ENCODE measurements around a stretch of chr10.

- PRO-cap, 2 experiments, result no peak in any of the 2 experiments
Measured at GRCh38 chr10:30984456-30985253, 47.0 kb downstream of the ZNF438 start.

- PRO-cap, 2 experiments, result no peak in any of the 2 experiments
Measured at GRCh38 chr10:31150177-31150701, 118.6 kb upstream of the ZNF438 start.

DNA sequence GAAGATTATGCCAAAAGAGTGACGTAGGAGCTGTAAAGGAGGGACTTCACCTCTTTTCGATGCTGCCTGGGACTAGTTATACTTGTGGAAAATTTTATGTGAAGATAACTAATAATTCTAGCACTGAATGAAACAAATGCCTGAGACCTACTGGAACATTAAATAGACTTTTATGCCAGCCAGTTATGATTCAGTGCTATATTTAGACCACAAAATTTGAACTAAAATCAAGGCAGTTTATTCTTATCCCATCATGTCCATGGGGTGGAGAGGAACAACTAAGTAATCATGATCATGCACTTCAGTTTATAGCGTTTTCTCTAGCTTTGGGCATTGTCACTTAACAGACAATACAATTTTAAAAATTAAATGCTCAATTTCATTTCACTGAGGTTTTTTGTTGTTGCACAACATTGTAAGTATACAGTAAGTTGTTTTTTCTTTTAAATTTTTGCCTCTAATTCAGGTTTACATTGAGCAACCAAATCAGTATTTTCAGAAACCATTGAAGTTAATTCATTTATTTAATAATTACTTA is 76.7 kb downstream of the ZEB1 start:
- PRO-cap, 2 experiments, result no peak in any of the 2 experiments

DNA sequence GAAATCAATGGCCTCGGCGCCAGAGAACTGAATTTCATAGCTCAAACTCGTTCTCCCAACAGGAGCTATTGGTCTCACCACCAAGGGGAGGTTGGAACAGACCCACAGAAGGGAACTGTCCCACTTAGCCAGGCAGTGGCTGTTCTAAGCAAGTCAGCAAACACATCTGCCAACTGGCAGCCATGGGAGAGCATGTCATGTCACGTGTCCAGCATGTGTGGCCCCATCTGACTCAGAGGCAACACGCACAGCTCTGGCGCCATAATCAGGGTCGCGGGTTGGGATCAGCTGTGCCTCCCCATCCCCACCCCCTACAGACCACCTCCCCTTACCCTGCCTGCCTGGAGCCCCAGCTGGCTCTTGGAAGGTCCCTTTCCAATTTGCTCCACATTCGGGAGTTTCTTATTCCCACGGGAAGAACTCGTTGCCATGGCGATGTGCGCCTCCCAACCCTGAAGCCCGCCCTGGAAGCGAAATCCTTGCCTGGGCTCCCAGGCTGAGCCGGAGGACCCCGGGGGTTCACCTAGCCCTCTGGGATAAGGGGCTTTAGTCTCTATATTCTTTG is 283.5 kb downstream of the ZEB1 start:
- PRO-cap, 2 experiments, result no peak in any of the 2 experiments

DNA sequence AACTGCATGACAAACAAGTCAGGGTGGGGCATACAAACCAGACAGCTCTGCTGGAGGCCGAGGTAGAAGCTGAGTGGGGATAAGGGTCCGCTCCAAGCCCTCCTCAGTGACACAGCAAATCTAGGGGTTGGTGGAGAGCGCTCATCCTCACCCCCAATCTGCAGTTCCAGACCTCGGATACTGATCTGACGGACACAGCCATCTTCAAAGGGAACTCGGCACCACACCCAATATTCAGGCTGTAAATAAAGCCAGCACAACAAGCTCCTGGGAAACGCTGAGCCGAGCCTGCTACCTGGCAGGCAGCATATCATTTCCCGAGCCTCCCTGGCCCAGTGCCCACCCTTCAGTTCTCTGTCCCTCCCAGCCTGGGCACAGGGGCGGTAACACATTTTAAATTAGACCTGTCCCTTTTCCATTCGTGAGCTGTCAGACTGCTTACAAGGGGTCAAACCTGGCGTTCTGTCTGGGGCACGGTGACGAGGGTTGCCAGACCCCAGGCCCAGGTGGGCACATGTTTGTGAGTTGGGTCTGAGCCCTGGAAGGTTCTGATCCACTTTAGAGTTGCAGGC is 250.5 kb downstream of the ARHGAP12 start:
- PRO-cap, 2 experiments, result no peak in any of the 2 experiments

- PRO-cap, 2 experiments, result no peak in any of the 2 experiments
Measured at GRCh38 chr10:31701669-31702153, 226.9 kb downstream of the ARHGAP12 start.

DNA sequence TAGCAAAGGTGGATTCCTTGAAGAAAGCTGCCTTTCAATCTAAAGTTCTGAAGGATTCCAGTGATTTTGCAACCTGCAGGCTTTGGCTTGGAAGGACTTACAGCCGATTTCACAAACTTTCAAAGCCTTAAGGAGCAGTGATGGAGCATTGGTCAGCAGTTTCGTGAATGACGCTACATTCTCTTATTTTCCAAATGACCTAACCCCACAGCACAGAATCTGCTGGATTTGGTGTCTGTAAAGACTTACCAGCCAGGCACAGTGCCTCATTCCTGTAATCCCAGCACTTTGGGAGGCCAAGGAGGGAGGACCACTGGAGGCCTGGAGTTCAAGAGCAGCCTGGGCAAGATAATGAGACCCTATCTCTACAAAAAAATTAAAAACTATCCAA is 167.4 kb downstream of the ARHGAP12 start:
- PRO-cap, 2 experiments, result no peak in any of the 2 experiments

DNA sequence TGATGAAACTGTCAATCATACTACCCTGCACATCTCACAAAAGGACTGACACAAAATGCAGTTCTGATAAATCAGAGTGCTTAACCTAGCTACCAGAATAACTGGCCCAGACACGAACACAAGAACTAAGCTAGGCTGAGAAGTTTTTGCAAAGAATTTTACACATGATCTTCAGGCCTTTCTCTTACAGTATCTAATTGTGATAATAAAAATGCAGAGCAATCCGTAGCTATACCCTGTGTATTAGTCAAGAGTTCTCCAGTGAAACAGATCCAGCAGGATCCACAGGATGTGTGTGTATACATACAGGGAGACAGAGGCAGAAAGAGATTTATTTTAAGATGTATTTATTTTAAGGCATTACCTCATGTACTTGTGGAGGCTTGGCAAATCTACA is 41.9 kb downstream of the ARHGAP12 start:
- PRO-cap, 2 experiments, result peak in 1 of 2 experiments; most common minus-strand start position 123 of the sequence (in 1)

- PRO-cap, 2 experiments, result no peak in any of the 2 experiments
Measured at GRCh38 chr10:31940693-31941390, 12.2 kb upstream of the ARHGAP12 start.

DNA sequence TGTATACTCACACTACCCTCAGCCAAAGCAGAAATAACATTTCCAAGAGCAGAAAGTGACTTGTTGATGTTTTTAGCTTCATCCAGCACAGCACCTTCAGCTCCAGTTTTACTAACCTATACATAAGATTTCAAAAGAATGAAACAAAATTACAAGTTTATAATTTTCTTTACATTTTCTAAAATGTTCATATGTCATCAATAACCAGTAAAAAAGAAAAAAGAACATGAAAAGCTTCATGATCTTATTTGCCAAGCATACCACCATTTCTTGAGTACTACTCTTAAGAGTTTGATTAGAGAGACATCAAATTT is 20.4 kb downstream of the KIF5B start:
- PRO-cap, 2 experiments, result no peak in any of the 2 experiments

GRCh38 chr10:32053961-32054632 is 2.1 kb downstream of the KIF5B start:
- PRO-cap, 2 experiments, result no peak in any of the 2 experiments

DNA sequence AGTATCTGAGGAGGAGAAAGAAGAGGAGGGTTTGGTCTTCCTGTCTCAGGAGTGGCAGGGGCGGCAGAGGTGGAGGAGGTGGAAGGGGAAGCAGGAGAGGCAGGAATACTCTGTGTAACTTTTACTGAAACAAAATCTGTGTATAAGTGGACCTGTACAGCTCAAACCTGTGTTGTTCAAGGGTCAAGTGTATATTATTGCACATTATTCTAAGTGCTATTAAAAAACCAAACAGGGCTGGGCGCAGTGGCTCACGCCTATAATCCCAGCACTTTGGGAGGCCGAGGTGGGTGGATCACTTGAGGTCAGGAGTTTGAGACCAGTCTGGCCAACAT is 34.3 kb upstream of the EPC1 start:
- PRO-cap, 2 experiments, result no peak in any of the 2 experiments

- PRO-cap, 2 experiments, result no peak in any of the 2 experiments
Measured at GRCh38 chr10:32446810-32447136, 833 bp downstream of the CCDC7 start.

DNA sequence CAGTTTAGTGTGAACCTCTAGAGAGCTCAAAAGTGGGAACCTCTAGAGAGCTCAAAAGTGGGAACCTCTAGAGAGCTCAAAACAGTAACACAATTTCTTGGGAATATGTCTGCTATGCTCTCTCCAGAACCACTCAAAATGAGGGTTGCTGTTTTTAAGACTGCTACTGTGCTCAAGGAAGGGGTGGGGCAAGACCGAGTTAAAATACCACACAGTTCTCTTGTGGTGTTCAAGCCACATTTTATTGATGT is 13.3 kb downstream of the CCDC7 start:
- PRO-cap, 2 experiments, result no peak in any of the 2 experiments

DNA sequence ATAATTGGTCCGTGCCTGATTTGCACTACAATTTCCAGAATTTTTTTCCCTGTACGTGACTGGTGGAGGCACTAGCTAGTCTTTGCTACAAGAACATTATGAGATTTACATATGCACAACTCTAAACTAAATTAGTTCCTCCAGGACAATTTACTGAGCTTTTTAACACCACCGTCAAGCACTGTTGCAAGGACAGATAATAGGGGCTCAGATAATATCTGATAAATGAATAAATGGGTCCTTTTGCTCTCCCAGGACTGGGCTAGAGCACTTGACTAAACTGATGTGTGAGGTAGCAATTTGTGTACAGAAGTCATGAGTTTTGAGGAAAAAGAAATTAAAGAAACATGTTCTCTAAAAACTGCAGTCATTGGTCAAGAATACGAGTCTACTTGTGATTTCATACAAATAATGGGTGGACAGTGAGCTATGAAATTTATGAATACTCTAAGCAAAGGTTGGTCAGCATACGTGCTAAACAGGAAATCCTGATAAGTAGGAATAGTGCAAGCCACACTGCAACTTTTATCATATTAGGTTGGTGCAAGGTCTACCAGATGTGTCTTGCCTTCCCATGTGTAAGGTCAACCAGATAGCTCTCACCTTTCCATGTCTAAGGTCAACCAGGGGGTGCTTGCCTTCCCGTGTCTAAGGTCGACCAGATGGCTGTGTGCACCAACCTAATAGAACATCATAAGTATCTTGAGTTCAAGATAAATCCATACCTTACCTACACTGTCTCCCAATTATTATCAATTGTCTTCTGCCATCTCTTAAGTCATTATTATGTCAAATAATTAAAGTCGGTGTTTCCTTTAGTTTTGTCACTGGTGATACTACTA is 1.9 kb upstream of the ITGB1 start:
- PRO-cap, 2 experiments, result no peak in any of the 2 experiments

DNA sequence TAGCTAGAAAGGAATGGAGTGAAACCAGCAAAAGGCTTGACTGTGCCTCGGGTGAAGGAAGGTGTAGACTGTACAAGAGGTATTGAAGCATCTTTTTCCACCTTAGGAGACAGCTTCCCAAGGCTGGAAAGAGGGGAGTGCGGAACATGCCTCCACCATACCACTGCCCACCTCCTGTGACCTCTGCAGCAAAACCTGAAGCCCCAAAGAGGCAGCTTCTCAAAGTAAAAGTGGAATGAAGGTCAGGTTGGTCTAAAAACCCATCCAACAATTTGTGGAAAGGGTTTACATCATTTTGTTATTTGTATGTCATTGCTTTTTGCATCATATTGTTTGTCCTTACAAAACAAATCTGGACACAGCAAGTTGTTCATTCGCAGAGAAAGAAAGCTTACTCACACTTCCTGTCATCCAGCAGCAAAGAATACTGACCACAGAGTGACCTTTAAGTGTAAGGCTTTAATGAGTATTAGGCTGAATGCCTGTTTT is 27.5 kb upstream of the ITGB1 start:
- PRO-cap, 2 experiments, result peak in 2 of 2 experiments; most common plus-strand start position 373 of the sequence (in 1); most common minus-strand start position 181 of the sequence (in 1)

DNA sequence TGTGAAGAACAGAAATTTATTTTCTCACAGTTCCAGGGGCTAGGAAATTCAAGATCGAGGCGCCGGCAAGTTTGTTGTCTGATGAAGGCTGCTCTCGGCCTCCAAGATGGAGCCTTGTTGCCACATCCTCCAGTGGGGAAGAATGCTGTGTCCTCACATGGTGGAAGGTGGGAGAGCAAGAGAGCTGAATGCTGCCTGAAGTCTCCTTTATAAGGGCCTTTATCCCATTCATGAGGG is 39.9 kb upstream of the ITGB1 start:
- PRO-cap, 2 experiments, result no peak in any of the 2 experiments

- PRO-cap, 2 experiments, result no peak in any of the 2 experiments
Measured at GRCh38 chr10:33193369-33193883, 141.0 kb downstream of the NRP1 start.

GRCh38 chr10:33229924-33230463 is 104.5 kb downstream of the NRP1 start:
- PRO-cap, 2 experiments, result no peak in any of the 2 experiments

- PRO-cap, 2 experiments, result no peak in any of the 2 experiments
Measured at GRCh38 chr10:33233552-33233798, 101.0 kb downstream of the NRP1 start.